Left common carotid artery plus branches (tissue), 1 donor: Measurements from ENCODE around the genes TMED7 and DTWD2.

- PRO-cap, result no peak
These were observed 10.9 kb downstream of the TMED7 start for GRCh38 chr5:115614790-115615516.

GRCh38 chr5:115624125-115624839 is 1.6 kb downstream of the TMED7 start:
- PRO-cap, result no peak

- PRO-cap, result unidirectional peak, minus-strand start at chr5:115626036; bidirectional peak, plus-strand start at chr5:115626350, minus-strand start at chr5:115626117
These were observed at the start of gene TMED7 for GRCh38 chr5:115625162-115626304. Gene TMED7, minus strand, starts transcription at chr5:115626036.

DNA sequence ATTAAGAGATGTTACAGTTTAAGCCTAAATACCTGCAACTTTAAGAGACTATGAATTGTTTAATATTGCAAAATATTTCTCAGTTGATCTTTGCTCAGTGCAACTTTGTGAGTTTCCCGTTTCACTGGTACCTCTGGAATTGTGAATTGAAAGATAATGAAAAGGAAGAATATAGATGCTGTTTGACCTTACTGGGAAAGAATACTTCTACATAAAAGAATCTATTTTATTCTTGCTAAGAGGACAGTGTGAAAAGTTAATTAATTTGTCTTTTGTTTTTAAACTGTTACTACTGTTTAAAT is 30.2 kb upstream of the TMED7 start:
- PRO-cap, result no peak

DNA sequence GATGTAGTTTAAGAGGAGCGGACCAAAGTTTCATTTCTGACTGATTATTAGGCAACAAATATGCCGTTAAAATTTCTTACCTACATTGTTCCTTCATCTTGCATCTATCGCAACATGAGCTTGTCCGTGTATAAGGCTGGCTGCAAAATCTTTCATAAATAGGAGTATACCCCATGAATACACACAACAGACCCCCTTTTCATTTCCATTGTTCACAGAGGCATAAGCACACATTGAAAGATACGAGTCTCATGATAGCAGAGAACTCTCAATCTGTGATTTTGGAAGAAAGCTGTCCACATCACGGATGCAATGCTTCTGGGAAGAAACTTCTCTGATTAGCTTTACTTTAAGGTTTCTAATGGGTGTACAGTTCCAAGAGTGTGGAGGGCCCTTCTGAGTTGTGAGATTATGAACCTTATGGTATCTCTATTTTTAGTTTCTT is 76.8 kb downstream of the CDO1 start:
- PRO-cap, result no peak

GRCh38 chr5:115814322-115815085 is 2.0 kb downstream of the CDO1 start:
- PRO-cap, result no peak

DNA sequence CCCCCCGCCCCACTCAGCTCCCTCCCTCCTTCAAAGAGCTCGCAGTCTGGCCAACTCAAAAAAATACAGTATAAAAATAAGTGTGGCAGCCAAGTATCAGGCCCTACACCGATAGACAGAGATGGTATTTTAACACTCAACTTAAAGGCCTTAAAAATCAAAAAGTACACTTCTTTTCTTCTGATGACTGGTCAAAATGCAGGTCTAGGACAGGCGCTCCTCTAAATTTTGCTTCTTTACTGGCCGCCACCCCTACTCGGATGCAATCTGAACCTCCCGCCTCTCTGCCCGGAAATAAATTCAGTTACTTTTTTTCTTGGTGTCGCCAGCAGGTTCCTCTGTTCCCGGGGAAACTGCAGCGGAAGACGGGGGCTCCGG is 294 bp downstream of the ATG12 start:
- PRO-cap, result no peak

DNA sequence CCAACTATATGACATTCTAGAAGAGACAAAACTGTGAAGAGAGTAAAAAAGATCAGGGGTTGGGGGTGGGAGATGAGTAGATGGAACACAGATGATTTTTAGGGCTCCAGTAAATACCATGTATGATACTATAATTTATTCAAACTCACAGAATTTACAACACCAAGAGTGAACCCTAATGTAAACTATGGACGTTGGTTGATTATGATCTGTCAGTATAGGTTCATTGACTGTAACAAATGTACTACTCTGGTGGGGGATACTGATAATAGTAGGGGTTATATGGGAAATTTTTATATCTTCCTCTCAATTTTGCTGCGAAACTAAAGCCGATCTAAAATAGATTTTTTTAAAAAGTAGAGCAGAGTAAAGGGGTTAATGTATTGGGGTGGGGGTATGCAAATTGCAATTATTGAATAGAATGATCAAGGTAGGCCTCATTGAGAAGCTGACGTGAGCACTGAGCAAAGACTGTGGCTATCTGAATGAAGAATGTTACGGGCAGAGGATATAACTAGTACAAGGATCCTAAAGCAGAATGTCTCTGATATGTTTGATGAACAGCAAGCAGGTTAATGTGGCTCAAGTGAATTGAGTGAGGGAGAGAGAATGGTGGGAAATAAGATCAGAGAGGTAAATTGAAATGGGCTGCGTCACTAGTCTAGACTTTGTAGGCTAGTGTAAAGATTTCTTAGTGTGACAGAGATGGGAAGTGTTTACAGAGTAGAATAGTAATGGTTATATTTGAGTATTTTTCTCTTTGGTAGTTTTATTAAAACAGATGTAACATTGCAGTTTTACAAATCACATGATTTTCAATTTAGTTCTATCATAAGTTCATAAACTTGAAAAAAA is 152.0 kb downstream of the COMMD10 start:
- PRO-cap, result no peak

DNA sequence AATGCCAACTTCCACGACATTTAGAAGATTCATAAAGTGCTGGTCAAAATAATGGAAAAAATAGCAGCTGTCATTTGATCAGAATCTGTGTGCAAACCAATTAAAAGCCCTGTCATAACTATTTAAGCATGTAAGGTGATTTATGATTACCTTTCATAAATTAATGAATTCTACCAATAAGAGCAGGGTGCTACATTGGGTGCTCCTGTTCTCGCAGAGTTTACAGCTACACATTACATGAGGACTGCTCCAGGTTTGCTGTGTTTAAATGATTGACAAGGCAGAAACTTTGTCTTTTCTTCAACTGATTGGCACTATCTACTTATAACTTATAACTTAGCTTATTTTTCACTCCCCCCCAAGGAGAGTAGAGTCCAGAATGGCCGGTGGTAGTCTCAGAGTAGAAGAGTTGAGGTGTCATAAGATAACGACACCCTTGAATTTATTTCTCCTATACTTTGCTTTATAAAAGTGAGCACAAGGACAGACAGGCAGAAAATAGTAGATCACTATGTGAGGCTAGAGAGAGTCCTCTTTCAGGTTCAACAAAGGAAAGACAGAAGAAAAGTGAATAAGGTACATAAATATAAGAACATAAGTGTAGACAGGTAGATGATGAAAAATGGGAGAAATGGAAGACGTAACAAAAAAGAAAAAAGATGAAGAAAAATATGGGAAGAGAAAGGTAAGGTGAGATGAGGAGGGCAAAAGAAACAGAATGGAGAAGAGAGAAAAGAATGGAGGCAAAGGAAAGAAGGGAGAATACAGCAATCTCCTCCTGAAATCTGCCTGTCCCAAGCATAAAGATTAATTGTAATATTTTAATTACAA is 155.0 kb downstream of the COMMD10 start:
- PRO-cap, result no peak

GRCh38 chr5:116447296-116447761 is 127.3 kb downstream of the SEMA6A start:
- PRO-cap, result no peak

GRCh38 chr5:116536166-116537011 is 38.2 kb downstream of the SEMA6A start:
- PRO-cap, result no peak

DNA sequence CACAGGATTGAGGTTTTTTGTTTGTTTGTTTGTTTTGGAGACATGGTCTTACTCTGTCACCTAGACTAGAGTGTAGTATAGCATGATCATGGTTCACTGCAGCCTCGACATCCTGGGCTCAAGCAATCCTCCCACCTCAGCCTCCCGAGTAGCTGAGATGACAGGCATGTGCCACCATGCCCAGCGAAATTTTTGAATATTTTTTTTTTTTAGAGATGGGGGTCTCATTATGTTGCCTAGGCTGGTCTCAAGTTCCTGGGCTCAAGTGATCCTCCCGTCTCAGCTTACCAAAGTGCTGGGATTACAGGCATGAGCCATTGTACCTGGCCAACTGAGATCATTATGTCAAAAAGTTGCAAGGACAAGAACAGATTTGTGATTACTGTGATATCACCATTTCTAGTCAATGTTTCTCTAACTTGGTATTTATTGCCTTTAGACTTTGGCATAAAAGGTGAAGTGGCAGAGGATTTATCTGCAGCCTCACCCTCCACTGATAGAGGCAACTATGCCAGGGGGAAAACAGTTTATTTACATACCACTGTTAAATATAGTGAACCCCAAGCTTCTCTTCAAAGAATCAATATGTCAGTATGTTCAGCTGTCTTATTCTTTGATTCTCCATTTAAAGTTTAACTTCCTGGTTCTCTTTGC is 30.2 kb downstream of the SEMA6A start:
- PRO-cap, result no peak

DNA sequence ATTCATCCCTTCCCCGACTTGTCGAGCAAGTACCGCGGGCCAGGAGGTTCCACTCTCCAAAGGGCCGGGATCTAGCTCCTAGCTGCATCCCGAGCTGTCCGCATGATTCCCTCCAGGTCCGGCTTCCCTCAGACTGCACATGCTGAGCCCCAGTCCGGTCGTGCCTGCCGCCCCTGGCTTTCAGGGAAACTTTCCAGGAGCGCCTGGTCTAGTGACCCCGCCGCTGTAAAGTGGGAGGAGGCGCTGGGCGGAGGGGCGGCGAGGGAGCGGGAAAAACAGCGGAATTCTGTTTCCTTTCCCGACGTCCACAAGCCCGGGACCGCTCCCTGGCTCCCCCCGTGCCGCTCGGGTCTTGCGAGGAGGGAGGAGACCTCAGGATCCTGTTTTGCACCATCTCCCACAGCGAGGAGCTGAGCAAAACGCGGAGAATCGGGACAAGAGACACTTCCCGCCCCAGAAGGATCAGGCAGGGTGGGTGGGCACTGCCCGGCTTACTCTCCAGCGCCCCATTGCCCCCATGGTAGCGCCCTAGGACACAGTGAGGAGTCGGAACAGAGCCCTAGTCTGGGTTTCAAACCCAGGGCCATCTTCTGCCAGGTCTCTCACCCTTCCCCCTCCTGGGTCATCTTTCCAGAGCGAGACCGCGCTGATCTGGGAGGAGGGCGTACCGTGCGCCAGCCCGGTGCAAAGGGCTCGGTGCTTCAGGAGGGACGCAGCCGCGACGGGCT is 1.8 kb downstream of the SEMA6A start:
- PRO-cap, result no peak

- PRO-cap, result no peak
These were observed 289.5 kb upstream of the SEMA6A start for GRCh38 chr5:116863956-116864737.

- PRO-cap, result no peak
These were observed 426.4 kb downstream of the DTWD2 start for GRCh38 chr5:118561951-118562320.

DNA sequence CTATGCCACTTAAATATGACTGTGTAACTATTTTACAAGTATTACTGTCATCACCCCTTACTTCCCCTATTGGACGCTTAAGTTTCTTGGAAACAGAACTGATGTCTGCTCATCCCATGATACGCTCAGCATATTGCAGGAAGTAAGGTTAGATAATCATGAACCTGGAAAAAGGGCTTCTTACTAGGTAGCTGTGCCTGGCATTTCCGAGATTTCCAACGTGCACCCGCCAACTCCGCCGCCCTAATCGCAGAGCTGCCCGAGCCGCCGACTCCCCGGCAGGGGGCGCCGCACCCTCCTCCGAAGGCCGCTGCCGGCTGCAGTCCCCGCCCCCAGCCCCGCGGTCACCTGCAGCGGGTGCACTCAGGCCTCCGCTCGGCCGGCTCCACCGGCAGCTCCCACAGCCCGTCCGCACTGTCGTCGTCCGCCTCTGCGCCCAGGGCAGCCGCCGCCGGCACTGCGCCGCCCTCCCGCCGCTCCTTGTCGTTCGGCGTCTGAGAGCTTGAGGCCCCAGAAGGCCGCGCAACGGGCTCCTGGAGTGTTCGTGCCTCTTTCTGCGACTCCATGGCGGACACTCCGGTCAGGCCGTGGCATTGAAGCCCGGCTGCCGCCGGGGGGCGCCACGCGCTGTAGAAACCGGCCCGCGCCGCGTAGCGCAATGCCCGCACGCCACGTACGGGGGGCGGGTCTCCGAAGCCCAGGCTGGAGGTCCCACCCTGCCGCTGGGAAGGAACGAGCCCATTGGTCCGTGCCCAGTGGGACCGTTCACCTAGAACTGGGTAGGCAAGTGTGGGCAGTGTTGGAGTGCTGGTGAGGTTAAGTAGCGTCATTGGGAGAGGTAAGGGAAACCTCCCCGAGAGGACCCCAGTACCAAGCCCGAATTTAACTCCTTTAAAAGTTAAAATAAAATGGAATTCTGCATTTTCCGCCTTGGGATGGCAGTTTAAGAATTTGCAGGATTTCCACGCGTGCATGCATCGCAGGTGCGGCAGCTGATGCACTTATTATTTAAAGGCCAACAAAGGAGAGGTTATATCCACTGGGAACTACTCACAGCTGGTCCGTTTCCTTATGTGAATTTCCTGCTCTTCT is at the start of gene DTWD2:
Gene DTWD2 (minus strand): TSS at position 602 of the 1,092 bp plus-strand sequence.
- PRO-cap, result unidirectional peak, minus-strand start at position 245 of the sequence; bidirectional peak, plus-strand start at position 790 of the sequence, minus-strand start at position 566 of the sequence

GRCh38 chr5:119267792-119268442 is 87.9 kb upstream of the TNFAIP8 start:
- PRO-cap, result no peak

- PRO-cap, result no peak
These were observed 80.5 kb upstream of the TNFAIP8 start for GRCh38 chr5:119275269-119275741.

GRCh38 chr5:119275742-119276194 is 80.1 kb upstream of the TNFAIP8 start:
- PRO-cap, result no peak

DNA sequence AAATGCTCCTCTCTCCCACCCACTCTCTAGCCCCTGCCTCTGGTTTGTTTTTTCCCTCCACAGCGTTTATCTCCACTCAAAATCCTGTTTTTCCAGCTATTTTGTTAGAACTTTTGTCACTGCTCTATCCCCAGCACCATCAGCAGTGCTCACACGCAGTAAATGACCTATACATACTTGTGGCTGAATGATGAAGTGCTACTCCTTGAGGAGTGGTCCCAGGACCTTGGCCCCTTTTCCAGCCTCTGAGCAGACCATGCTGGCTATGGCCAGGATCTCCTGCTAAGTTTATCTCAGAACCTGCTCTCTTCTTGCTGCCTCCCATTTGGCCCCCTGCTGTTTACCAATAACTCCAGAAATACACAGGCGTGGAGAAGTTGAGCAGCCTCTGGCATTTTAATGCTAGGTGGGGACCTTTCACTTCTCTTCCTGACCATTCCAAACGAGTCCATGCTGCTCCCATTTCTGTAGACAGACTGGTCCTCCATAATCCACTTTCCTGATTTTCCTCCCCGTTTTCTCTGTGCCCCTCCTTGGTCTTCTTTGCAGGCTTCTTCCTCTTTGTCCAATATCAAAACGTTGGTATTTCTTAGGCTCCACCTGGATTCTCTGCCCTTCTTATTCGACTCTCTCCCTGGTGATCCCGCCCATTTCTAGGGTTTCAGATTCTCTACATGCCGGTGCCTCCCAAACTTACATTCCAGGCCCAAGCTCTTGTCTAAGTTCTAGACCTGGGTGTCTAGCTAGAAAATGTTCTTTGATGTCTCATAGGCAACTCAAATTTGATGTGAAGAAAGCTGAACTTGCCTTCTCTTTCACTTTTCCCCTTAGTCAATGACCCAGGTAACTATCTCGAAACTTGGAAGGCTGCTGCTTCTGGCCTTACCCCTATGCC is 33.4 kb upstream of the TNFAIP8 start:
- PRO-cap, result no peak